ENCODE results near the genes GJA8, NBPF11, NOTCH2NLC and FCGR1A.

GRCh38 chr1:147423085-147423303 is 118.3 kb upstream of the BCL9 start:
- PRO-cap = no peak

- PRO-cap = no peak
Observed at GRCh38 chr1:147473308-147473507, 68.1 kb upstream of the BCL9 start.

DNA sequence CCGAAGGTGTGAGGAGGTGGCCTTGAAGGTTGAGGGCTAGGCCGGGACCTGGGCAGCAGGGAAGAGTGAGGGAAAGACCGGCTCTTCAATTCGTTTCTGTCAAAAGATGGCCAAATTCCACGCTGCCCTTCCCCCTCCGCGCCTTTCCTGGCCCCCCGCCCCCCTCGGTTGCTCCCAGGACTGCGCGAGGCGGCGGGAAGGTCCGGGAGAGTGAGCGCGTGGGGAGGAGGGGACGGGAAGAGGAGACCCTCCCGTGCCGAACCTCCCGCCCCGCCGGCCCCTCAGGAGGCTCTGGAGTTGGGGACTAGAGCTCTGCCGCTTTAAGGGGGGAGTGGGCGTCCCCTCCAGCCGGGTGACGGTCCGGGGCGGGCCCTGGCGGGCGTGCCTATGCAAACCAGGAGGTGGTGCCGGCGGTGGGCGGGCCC is 58.0 kb downstream of the BCL9 start:
- PRO-cap = bidirectional peak, plus-strand start outside the sequence, minus-strand start at position 293 of the sequence

GRCh38 chr1:147600670-147601033 is 59.4 kb downstream of the BCL9 start:
- PRO-cap = no peak

- PRO-cap = no peak
Observed at GRCh38 chr1:147620100-147620594, 50.2 kb downstream of the ACP6 start.

GRCh38 chr1:147716775-147717463 is 43.5 kb downstream of the GJA5 start:
- PRO-cap = no peak

- PRO-cap = no peak
Observed at GRCh38 chr1:147851336-147851695, 51.3 kb upstream of the GJA8 start.

GRCh38 chr1:147902729-147903072 is at the start of gene GJA8:
GJA8 (plus strand) TSS chr1:147902795.
- PRO-cap = no peak

DNA sequence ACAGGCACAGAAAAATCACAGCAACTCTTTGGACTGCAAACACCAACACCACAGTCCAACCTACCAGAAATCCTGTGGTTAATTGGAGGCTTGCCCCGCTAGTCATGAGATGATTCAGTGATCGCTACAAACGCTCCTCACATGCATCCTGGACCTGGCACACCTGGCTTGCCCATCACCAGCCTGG is 1.1 kb downstream of the NBPF11 start:
- PRO-cap = no peak

DNA sequence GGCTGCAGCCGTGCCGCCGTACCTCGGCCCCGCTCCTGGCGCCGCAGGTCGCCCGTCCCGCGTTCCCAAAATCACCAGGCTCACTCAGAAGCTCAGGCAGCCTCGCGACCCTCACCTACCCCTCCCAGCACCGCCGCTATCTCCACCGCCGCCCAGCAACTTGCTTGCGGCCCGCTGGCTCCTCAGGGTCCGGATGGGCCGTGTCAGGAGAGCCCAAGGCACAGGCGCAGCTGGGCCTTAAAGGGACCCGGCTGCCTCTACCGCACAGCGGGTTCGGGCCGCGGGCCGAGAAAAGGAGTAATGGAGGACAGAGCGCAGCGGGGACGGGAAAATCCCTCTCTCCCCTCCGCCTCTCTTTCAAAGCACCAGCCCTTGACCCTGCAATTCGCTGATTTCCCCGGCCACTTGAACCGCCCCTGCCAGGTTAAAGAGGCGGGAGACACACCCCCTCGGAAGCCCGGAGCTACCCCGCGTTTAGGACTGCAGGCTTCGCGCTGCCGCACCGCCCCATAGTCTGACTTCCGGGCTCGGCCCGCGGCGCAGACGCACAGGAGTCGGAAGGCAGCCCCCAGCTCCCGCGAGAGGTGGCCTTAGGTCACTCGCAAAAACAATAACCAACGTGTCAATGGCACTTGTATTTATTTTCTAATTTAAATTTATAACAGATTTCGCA is at the start of gene NBPF11:
Gene NBPF11, minus strand, starts transcription at position 484 of the 673 bp plus-strand sequence.
- PRO-cap = bidirectional peak, plus-strand start at position 265 of the sequence, minus-strand start at position 302 of the sequence; unidirectional peak, minus-strand start at position 482 of the sequence

DNA sequence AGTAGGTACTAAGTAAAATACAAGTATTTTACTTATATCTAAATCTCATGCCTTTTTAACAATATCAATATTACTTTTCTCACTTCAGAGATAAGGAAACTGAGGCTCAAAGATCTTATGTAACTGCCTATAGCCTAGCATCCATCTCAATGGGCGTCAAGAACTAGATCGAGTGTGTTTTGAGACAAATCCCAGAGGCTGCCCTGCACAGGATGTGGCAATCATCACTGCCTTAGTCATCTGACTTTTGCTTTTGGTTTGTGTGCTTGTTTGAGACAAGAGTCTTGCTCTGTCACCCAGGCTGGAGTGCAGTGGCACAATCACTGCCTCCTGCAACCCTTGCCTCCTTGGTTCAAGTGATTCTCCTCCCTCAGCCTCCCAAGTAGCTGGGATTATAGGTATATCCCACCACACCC is 57.1 kb upstream of the NBPF9 start:
- PRO-cap = no peak

DNA sequence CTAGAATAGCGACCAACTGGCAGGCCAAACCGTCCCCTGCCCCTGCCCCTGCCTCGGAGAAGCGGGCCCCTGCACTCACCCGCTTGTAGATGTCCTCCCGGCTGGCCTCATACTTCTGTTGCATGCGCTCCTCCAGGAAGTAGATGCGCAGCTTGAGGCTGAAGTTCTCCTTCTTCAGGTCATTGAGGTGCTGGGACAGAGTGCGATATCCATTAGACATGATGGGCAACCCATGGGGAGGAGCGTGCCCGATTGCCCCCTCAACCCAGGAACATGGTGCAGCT is 136.9 kb upstream of the NBPF9 start:
- PRO-cap = no peak

DNA sequence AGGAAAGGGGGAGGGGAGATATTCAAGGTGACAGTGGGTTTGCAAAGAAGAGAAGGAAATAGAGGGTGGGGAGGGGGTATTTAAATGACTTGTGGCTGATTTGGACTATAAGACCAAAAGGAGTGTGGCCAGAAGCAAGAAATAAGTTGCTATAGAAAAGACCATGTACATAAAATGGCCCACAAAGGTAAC is 137.5 kb upstream of the NBPF9 start:
- PRO-cap = no peak

DNA sequence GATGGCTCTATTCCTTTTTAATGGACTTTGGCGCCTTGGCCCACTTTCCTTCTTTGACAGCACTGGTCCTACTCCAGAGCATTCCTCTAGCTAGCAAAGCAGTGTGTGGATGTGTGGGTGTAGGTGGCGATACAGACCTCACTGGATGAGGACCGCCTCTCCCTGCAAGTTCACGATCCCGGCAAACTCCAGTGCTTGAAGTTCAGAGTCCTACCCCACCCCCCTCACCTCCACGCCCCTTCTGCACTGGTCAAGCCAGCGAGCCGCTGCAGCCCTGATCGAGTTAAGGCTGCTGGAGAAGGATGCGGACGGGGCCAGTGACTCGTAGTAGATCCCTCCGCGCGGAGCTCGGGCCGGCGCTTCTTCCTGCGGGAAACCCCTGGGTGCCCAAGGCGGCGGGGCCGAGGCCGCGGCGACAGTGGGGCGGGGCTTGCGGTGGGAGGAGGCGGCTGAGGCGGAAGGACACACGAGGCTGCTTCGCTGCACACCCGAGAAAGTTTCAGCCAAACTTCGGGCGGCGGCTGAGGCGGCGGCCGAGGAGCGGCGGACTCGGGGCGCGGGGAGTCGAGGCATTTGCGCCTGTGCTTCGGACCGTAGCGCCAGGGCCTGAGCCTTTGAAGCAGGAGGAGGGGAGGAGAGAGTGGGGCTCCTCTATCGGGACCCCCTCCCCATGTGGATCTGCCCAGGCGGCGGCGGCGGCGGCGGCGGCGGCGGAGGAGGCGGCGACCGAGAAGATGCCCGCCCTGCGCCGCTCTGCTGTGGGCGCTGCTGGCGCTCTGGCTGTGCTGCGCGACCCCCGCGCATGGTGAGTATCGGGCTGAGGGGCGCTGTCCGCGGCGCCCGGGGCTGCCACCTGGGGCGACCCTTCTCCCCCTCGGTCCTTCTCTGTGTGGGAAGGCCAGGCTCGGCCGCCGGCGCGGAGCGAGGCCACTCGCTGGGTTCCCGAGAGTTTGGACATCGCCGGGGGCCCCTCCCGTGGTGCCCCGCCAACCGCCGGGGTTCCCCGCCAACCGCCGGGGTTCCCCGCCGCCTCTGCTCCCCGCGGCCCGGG is at the start of gene NOTCH2NLC:
Gene NOTCH2NLC, plus strand, starts transcription at position 504 of the 1,051 bp plus-strand sequence.
- PRO-cap = bidirectional peak, plus-strand start at position 506 of the sequence, minus-strand start at position 276 of the sequence

DNA sequence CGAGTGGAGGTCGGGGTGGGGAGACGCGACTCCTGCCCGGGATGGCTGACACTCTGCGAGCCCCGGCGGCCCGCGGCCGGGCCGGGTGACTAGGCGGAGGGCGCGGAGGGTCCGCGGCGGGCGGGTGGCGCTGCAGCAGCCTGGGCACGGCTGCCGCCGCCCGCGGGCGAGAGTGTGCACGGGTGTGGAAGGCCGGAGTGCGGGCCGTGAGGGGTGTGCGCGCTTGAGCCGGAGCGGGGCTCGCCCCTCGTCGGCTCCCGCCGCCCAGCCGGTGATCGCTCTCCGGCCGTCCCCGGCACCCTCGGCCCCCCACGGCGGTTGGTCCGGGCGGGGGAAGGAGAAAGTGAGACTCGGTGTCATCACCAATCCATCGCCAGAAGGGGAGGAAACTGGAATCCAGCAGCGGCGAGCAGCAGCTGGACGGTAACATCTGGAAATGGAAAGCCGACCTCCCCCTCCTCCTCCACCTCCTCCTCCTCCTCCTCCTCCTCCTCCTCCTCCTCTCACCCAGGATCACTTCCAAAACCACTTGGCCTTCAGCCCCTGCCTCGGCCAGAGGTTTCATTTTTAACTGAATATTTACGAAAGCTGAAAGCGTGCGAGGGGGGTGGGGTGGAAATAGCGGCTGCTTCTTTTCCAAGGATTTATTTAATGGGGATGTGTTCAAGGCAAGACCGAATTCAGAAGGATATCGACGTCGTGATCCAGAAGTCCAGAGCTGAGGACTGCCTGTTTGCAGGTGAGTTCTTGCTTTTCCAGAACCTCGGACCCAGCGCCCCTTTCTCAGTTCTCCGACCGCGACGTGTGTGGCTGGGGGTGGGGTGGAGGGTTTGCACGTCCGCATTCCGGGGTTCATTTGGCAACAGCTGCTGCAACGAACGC is 23.4 kb downstream of the PPIAL4C start:
- PRO-cap = bidirectional peak, plus-strand start outside the sequence, minus-strand start at position 808 of the sequence

DNA sequence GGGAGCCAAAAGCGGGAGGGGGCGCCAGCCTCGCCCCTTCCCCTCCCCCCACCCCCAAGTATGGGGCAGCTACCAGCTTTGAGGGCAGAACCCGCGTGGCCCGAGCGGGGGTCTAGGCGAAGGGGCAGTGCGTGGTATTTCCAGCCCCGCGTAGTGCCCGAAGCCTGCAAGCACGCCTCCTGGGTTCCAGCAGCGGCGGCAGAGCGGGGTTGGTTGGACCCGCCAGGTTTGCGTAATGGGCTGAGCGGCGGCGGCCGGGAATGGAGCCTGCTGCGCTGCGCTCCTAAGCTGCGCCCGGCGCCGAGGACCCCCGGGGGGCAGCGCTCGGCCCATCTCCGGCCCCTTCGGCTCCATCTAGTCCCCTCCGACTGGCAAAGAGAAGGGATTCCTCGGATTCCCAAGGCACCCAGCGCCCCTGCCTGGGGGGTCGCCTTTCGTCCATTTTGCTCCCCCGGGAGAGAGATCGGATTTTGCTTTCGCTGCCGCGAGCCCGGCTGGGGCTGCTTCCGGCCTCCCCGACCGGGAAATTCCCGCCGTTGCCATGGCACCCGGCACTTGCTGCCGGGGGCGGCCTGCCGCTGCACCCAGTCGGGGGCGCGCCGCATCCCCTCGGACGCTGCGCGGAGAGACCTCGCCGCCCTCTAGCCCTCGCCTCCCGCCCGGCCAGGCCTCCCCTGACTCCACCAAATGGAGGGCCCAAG is 24.2 kb downstream of the PPIAL4C start:
- PRO-cap = bidirectional peak, plus-strand start at position 233 of the sequence, minus-strand start outside the sequence

- PRO-cap = no peak
Observed at GRCh38 chr1:149608558-149608802, 24.8 kb downstream of the PPIAL4C start.

GRCh38 chr1:149636132-149637441 is 52.9 kb downstream of the PPIAL4C start:
- PRO-cap = bidirectional peak, plus-strand start at chr1:149636760, minus-strand start at chr1:149636699

- PRO-cap = no peak
Observed at GRCh38 chr1:149782529-149782922, at the start of gene FCGR1A. FCGR1A (plus strand) TSS chr1:149782694.

- PRO-cap = no peak
Observed at GRCh38 chr1:149792436-149792952, 10.0 kb downstream of the FCGR1A start.

Measured in SUDHL5 (cell line).